Vagina (tissue), 1 donor: ENCODE measurements around the genes ORAI2 and POLR2J.

GRCh38 chr7:102008861-102009510 is 191.6 kb downstream of the CUX1 start:
- PRO-cap: no peak
- RAMPAGE, long total RNA: no peak

GRCh38 chr7:102197016-102197575 is 89.6 kb upstream of the SH2B2 start:
- PRO-cap: no peak
- RAMPAGE, long total RNA: no peak

DNA sequence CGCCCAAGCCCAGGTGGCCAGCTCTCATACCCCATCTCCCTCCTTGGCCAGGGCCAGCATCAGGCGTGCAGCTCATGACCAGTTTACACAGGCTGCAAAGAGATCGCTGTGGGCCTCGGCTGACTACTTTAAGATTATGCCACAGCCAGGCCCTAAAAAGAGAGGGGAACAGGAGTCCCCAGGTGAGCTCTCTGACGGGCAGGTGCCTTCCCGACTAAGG is 33.5 kb upstream of the SH2B2 start:
- PRO-cap: no peak
- RAMPAGE, long total RNA: no peak

- PRO-cap: bidirectional peak, plus-strand start at chr7:102285106, minus-strand start at chr7:102285016
- RAMPAGE, long total RNA: no peak
Observed at GRCh38 chr7:102284692-102285958, 1.5 kb upstream of the SH2B2 start.

DNA sequence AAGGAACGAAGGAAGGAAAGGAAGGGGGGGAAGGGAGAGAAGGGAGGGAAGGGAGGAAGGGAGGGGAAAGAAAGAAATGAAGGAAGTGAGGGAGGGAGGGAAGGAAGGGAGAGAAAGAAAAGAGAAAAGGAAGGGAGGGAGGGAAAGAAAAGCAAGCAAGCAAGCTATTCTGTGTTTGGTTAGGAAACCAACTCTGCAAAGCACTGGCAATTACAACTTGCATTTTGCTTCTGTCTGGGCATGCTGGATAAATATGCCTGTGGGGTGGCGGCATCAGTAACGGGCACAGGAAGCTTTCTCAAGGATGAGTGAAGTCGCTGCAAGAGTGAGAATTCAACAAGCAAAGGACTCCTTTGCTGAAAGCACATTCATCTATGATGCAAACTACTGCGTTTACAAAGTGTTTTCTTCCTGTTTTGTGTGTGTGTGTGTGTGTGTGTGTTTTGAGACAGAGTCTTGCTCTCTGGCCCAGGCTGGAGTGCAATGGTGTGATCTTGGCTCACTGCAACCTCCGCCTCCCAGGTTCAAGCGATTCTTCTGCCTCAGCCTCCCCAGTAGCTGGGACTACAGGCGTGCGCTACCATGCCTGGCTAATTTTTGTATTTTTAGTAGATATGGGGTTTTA is 2.6 kb upstream of the ORAI2 start:
- PRO-cap: no peak
- RAMPAGE, long total RNA: no peak

DNA sequence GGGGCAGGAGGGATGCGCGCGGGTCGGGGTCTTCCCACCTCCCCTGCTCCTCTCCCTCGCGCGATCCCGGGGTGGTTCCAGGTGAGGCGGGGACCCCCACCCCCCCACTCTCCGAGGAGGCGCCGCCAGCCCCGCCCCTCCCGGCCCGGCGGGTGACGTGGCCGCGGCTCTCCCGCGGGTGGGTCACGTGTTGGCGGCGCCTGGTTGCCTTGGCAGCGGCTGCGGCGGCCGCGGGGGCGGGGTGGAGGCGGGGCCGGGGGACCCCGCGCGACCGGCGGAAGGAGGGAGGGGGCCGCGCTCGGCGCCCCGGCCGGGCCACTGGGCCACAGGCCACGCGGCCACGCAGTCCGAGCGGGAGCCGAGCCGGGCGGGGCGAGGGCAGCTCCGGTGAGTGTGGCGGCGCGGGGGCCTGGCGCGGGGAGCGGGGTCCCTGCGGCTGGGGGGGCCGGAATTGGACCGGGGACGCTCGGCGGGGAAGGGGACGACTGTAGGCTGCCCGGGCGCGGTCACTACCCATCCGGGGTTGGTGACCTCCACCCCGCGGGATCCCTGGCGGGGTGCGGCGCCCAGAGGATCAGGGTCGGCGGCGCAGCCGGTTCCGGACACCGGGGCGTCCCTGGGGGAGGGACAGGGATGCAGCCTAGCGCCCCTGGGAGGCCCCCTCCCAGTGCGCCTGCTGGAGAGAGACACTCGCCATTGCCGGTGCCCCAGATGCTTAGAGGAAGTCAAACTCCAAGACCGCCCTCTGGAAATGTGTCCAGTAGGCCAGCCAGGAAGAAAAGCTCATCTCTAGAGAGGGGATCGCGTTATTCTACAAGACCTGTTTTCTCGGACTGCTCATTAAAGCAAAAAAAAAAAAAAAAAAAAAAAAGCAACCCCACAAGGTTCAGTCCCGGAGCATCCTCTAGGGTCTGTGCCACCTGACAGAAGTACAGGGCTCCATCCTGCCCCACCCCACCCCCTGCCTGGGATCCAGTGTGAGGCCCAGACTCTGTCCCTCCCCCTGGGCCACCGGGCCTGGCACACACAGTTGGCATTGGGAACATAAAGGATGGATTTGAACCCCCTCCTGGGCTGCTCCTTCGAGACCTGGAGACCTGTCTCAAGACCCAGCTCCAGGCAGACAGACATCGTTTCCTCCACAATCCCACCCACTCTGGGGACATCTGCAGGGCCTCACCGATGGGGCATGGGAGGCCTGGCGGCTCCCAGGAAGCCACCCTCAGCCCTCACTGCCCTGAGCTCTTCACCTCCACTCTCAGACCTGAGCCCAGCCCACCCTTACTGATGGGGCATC is at the start of gene ORAI2:
Gene ORAI2 (plus strand): TSS at position 301 of the 1,297 bp plus-strand sequence.
- PRO-cap: bidirectional peak, plus-strand start at position 345 of the sequence, minus-strand start at position 106 of the sequence; unidirectional peak, plus-strand start at position 516 of the sequence
- RAMPAGE, long total RNA: no peak

DNA sequence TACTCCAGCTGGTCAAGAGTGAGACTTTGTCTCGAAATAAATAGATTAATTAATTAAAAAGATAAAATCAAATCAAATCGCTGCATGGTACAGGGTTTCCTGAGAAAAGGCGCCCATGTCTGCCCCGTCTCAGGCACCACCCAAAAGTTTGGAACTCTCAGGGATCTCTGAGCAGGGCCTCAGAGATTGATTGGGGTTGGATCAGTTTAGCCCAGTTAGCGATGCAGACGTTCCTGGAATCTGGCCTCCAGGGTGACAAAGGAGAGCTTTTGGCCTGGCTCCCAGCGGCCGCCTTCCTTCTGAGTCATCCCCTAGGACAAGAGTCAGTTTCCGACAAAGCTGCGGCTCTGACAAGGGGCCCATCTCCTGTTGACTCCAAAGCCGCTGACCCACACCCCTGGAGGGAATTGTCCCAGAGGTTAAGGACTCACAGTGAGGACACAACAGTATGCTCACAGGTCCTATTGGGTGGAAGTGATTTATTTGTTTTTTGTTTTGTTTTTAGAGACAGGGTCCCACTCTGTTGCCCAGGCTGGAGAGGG is 6.7 kb downstream of the ORAI2 start:
- PRO-cap: no peak
- RAMPAGE, long total RNA: no peak

- PRO-cap: no peak
- RAMPAGE, long total RNA: no peak
Observed at GRCh38 chr7:102448806-102449241, 15.4 kb downstream of the ORAI2 start.

DNA sequence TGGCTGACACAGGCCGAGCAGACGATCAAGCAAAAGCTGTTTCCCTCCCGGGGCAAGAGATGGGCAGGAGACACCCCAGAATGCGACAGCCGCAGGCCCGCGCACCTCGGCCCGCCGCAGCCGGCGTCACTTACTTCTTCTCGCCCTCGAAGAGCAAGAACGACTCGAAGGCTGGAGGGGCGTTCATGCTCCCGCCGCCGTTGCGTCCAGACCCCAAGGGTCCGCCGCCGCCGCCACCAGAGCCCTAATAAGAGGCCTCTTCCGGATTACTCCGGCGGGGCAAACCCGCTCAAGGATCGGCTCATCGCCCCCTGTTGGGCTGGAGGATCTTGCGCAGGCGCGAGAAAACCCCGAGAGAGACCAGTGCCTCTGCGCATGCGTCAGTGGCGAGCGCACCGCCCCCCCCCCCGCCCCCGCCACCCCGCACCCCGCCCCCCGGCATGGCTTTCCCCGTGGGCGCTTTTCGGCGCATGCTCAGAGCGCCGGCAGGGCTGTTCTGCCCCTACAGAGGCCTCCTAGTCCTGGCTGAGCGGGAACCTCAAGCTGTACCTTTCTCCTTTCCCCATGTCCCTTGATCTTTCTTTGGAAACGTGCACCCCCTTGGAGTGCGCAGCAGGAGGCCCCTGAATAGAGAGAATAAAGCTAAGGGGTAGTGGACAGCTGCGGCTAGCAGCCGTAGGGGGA is at the start of gene POLR2J:
Gene POLR2J (minus strand): TSS at position 249 of the 684 bp plus-strand sequence.
- PRO-cap: unidirectional peak, minus-strand start at position 246 of the sequence
- RAMPAGE, long total RNA: start-site peak on the minus strand centred at position 223 of the sequence, 20 bp wide, 619 reads

GRCh38 chr7:102527861-102528286 is 10.3 kb upstream of the RASA4B start:
- PRO-cap: no peak
- RAMPAGE, long total RNA: no peak

- PRO-cap: no peak
- RAMPAGE, long total RNA: no peak
Observed at GRCh38 chr7:102988704-102989833, 76.3 kb downstream of the LRRC17 start.

- PRO-cap: no peak
- RAMPAGE, long total RNA: start-site peak on the plus strand at chr7:103086706-103086801, 19 reads
Observed at GRCh38 chr7:103086318-103087069, 11.6 kb downstream of the ARMC10 start.

DNA sequence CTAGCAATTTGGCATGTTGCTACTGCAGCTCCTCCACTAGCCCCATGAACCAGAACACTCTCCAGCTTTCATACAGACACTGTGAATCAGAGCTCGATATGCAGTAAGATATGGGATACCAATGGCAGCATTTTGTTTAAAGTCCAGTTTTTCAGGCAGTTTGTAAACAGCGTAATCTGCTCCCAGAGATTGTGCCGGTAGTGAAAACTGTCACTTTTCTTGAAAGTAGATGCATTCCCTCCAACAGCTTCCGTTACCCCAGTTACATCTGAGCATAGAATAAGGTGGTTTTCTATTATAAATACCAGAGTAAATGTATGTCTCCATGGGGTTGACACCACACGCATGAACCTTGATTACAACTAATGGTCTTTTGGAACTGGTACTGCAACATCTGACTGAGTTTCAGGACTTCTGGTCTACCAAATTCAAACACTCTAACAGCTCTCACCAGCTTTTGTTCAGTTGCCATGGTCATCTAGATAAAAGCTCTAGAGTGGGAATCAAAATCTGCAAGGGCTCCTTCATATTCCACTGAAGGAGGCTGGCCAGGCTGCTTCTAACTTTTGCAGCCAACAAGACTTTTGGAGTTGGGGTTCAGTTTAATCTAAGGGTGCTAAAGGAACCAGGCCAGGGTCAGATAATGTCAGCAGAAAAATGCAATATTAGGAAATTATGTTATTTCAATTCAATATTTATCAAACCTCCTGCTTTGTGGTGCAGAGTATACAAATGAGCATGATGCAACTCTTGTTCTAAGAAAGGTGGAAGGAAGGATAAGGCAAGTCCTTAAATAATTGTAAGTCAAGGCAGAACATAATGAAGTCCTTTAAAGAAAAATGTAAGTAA is 14.4 kb downstream of the ARMC10 start:
- PRO-cap: no peak
- RAMPAGE, long total RNA: start-site peak on the plus strand centred at position 469 of the sequence, 137 bp wide, 8 reads

GRCh38 chr7:103980421-103981109 is 8.9 kb downstream of the RELN start:
- PRO-cap: no peak
- RAMPAGE, long total RNA: no peak

DNA sequence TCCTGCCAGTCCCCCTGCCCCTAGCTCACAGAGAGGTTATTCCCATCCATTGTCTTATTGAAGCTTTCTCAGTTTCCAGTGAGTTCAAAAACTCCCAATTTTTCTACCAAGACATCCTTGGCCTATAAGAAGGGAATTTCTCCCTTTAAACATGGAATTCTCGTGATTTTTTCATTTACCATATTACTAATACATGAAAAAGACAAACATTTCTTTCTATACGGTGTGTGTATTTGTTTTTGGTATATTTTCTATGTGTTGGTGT is 142.5 kb downstream of the LHFPL3 start:
- PRO-cap: no peak
- RAMPAGE, long total RNA: no peak

- PRO-cap: no peak
- RAMPAGE, long total RNA: no peak
Observed at GRCh38 chr7:104978263-104978911, 35.6 kb upstream of the KMT2E start.

DNA sequence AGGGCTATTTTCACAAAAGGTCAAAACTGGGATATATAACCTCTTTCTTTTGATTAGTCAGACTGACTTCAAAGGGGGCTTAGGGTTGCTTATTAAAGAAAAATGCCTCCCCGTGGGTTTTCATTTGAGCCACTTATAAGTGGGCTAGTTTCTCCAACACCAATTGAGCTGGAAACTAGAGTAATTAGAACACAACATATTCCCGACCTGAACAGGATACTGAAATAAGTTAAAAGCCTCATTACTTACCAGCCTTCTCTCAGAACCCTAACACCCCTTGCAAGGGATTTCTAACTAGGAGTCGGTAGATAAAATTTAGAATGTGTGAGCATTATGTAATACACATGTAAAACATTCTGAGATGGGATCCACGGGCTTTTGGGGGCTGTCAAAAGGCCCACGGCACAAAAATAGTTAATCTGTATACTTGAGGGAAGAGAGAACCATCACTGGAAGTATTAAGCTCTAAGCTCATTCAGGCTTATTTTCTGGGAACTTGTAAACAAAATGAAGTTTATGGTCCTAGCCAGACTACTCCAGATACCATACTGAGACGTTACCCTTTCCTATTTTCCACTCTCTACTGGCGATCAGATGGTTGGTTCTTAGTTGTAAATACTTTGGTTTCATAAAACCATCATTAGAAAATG is 29.3 kb upstream of the KMT2E start:
- PRO-cap: no peak
- RAMPAGE, long total RNA: no peak

DNA sequence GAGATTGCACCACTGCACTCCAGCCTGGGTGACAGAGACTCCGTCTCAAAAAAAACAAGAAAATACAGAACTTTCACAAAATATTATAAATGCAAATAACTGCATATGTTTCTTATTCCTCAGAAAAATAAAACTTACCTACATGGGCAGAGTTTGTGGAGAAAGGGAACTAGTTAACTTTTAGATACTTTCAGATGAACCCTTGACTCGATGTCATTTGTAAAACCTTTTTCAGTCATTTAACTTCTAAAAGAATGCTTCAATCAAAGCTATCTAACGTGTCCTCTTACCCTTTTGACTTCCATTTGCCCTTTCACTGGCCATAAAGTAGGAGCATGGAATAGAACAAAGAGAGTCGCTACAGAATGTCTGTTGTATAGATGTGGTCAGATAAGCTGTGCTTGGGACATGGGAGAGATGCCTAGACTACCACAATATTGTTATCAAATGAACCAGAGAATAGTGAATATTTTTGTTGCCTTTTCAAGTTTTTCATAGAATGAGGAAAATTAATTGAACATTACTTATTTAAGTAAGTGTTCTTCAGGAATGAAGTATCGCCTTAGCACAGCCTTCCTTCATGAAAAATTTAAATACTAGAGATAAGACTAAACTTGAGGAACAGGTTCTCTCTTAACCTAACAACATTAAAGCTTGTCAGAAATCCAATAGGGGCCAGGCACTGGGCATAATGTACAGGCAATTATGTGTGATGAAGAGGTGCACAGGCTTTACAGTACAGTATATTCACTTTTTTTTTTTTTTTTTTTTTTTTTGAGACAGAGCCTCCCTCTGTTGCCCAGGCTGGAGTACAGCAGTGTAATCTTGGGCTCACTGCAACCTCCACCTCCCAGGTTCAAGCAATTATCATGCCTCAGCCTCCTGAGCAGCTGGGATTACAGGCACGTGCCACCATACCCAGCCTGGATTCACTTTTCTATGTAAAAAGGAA is 7.6 kb upstream of the KMT2E start:
- PRO-cap: no peak
- RAMPAGE, long total RNA: no peak

GRCh38 chr7:105016195-105017103 is 2.4 kb downstream of the KMT2E start:
- PRO-cap: no peak
- RAMPAGE, long total RNA: no peak

- PRO-cap: no peak
- RAMPAGE, long total RNA: no peak
Observed at GRCh38 chr7:105030882-105031500, 17.0 kb downstream of the KMT2E start.